Fibroblast of the aortic adventitia (primary cell): ENCODE data around the genes EMSY and ACER3.

DNA sequence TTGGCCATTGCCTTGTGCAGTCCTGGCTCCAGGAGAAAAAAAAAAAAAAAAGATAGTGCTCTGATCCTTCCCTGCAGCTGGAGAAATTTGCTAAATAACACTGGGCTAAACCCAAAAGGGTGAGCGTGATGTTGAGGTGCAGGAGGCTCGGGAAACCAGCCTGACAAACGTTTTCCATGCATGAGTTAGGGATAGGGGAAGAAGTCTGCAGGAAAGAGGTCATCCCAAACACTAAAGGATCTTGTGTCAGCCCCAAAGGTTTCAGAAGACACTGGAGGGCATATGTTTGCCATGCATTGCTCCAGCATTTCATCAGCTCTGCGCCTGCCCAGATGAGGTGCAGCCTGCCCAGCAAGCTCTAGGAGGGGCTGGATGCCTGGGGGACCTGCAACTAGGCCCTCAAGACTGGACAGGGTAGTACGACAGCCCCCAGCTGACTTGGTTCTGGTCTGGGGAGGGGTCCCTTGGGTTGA lies 23.2 kb downstream of the TPBGL start:
- CAGE, long polyA plus RNA: no peak

- CAGE, long polyA plus RNA: no peak
Measured at GRCh38 chr11:75301472-75302345, 49.8 kb downstream of the ARRB1 start.

GRCh38 chr11:75311269-75312534 lies 39.8 kb downstream of the ARRB1 start:
- CAGE, long polyA plus RNA: no peak

GRCh38 chr11:75349417-75350138 lies 1.9 kb downstream of the ARRB1 start:
- CAGE, long polyA plus RNA: no peak

DNA sequence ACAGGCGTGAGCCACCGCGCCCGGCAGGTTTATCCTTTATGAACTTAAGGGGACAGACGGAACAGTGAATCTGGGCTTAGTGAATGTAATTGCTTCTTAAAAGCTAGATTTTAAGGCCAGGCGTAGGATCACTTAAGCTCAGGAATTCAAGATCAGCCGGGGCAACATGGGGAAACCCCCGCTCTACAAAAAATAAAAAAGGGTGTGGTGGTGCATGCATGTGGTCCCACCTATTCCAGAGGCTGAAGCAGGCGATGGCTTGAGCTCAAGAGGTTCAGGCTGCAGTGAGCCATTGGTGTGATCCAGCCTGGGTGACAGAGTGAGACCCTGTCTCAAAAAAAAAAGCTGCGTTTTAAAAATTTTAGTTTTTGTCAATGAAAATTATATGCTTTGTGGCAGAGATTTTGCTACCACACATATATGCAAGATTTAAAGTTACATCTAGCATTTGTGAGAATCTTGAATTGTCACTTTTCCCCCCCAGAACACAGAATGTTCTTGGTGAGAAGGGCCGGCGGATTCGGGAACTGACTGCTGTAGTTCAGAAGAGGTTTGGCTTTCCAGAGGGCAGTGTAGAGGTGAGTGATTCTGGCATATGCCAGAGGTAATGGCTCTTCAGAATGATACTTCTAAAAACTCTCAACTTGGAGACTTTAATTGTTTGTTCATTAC lies 2.0 kb downstream of the RPS3 start:
- CAGE, long polyA plus RNA: no peak

DNA sequence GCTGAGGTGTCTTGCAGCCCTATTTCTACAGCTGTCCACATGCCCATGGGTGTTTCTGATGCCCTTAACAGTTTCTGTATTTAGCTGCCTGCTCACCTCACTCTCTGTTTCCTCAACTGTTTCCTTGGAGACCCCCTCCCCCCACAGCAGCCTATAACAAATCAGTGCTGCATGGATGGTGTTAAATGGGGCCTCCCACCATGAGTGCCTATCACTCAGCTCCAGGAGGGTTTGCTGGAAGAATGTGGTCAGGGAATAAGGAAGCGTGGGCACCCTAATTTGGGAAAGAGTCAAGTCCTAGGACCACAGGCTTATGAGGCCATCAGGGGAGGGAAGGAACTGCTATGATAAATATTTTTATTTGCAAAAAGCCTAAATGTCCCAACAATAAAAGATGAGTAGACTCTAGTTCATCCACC lies 8.6 kb downstream of the KLHL35 start:
- CAGE, long polyA plus RNA: no peak

GRCh38 chr11:75534290-75535025 lies 8.7 kb upstream of the GDPD5 start:
- CAGE, long polyA plus RNA: no peak

DNA sequence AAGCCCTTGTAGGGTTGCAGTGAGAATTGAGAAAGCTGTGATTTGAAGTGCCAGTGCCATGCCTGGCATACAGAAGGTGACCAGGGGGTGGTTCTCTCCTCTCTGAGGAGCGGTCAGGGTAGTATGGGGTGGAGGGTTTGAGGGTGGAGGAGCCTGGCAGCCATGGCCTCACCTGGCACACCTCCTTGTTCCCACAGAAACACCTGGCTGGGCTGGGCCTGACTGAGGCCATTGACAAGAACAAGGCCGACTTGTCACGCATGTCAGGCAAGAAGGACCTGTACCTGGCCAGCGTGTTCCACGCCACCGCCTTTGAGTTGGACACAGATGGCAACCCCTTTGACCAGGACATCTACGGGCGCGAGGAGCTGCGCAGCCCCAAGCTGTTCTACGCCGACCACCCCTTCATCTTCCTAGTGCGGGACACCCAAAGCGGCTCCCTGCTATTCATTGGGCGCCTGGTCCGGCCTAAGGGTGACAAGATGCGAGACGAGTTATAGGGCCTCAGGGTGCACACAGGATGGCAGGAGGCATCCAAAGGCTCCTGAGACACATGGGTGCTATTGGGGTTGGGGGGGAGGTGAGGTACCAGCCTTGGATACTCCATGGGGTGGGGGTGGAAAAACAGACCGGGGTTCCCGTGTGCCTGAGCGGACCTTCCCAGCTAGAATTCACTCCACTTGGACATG lies 9.7 kb downstream of the SERPINH1 start:
- CAGE, long polyA plus RNA: no peak

DNA sequence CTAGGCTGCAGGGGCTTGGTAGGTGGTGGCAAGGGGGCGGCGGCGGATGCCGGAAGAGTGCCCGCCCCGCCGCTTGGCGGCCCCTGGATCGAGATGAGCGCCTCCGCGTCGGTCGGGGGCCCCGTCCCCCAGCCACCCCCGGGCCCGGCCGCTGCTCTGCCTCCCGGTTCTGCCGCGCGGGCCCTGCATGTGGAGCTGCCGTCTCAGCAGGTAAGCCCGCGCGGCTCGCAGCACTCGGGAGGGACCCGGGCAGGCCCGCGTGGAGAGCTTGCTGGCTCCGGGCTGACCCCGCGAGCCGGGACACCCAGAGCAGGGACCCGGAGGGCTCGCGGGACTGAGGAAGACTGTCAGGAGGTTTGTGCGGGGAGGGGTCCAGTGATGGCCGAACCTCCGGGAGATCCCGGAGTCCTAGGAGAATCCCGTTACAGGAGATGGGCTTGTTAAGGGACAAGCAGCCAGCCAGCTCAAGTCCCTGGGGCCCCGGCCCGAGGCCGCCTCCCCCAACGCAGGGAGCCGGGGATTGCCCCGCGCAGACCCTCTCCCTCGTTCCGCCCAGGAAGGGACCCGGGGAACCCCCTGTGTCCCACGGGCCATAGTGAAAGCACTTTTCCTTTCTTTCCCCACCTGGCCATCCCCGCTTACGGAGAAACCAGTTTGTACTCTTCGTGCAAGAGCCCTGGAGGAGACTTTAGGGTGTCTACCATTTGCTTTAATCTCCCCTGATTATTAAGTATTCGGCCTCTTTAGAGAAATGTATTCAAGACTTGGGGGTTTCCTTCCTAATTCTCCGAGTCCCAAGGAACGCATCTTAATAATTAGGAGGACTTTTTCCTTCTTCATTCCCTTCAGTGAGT lies 532 bp downstream of the UVRAG start:
- CAGE, long polyA plus RNA: no peak

- CAGE, long polyA plus RNA: no peak
Measured at GRCh38 chr11:76288125-76288738, 81.9 kb upstream of the WNT11 start.

DNA sequence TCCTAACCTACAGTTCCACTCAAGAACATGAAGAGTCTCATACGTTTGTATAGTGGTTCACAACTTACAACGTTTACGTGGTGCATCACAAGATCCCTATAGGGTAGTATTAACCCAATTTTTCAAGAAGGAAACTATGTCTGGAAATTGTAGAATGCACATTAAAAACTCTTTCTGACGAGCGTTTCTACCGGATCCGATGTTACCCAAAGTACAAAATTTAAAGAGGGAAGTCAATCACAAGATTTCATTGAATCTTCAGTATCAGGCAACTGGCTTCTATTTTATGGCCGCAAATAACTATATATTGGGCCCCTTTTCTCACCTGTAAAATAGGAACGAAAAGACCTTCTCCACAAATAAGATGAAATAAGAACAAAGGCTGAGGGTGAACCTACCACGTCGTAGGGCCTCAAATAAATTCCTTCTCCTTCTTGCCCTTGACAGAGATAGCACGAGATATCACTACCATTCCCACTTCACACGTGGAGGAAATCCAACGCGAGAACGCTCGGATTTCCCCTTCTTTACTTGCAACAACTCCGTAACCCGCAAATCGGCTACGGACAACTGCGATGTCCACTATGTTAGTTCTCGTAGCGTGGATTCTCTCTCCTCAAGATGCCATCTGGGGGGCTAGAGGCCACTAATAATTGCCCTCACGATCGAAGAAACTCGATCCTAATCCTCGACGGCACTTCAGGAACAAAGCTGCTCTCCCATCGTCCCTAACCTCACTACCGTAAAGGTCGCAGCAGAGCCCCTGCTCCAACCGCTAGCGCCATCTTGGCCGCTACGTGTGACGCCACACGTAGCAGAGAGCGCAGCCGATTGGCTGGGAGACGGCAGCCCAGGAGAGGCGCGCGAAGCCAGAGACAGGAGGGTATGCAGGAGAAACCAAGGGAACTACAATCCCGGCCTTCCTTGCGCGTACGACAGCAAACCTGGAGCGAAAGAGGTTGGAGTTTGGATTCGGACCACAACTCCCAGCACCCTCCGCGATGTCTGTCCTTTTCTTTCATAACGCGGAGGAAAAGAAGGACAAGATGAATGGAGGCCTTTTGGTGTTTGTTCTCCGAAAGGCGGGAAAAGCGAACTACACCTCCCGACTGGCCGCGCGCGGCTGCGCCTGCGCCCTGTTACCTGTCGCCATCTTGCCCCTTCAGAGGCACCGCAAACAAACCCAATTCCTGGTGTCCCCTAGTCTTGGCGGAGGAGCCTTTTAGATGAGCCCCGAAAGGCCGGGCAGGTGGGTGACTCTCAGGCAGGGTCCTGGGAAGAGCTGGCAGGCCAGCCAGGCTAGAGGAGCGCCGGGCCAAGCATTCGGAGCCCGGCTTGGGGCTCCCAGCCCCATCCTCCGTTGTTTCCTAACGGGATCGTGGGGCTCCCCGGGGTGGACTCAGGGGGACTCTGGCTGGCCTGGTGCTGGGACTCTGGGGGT lies at the start of gene EMSY:
EMSY (plus strand) TSS at position 1,139 of the 1,441 bp plus-strand sequence.
- CAGE, long polyA plus RNA: no peak

DNA sequence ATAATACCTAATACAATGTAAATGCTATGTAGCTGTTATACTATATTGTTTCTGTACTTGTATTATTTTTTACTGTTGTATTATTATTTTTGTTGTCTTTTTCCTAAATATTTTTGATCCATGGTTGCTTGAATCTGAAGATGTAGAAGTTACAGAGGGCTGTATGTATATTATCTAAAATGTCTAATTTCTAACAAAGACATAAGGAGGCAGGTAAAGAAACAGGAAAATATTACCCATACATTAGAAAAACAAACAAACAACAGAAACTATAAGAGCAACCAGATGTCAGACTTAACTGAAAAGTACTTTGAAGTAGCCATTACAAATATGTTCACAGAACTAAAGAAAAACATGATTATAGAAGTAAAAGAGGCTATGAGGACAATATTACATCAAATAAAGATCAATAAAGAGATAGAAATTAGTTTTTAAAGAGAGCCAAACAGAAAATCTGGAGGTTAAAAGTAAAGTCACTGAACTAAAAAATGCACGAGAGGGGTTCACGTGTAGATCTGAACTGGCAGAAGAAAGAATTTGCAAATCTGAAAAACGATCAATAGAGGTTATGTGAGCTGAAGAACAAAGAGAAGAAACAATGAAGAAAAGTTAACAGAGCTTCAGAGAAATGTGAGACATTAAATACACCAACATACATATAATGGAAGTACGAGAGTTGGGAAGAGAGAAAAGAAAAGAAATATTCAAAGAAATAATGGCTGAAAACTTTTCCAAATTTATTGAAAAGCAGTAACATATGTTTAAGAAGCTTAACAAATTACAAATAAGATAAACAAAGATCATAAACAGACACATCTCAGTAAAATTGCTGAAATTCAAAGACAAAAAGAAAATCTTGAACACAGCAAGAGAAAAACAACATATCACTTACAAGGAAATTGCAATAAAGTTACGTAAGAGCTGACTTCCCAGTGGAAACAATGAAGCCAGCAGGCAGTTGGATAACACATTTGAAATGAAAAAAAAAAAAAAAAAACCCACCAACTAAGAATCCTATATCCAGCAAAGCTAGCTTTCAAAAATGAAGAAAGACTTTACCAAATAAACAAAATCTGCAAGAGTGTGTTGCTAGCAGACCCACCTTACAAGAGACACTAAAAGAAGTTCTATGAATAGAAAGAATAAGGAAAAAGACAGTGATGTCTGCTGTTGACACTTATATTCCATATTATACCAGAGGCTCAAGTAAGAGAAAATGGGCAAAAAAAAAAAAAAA lies 56.7 kb downstream of the EMSY start:
- CAGE, long polyA plus RNA: no peak

DNA sequence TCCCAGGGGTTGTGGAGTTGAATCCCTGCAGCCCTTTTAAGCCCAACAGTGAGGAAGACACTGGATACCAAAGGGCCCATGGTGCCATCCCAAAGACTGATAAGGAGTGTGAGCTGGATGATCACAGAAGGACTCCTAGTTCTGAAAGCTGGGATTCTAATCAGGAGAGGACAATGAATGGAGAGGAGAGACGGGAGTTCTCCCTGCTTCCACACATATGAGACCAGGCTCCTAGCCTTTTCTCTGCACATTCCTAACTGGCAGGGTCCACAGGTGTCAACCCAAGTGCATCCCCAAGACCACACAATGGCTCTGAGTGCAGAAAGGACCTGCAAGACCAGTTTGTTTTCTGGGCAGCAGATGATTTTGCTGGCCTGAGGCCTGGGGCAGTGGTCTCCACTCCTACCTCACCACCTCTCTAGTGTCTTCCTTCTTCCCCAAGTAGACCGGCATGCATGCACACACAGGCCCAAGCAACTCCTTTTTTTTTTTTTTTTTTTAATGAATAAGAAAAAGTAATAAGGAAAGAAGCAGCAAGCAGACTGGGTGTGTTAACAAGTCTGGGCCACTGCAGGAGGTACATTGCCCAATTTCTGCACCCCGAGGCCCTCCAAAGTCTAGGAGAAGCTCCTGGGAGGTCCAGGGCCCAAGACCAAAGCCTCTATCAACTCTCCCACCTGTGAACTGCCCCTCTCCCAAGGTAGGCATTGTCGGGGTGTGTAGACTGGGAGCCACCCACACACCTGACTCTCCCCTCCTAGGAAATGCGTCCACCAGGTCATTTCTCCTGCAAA lies 1.2 kb upstream of the TSKU start:
- CAGE, long polyA plus RNA: no peak

- CAGE, long polyA plus RNA: no peak
Measured at GRCh38 chr11:76860288-76861649, at the start of gene ACER3. TSS of gene ACER3 (plus strand) at chr11:76860918.

- CAGE, long polyA plus RNA: no peak
Measured at GRCh38 chr11:77027243-77027675, 6.9 kb upstream of the B3GNT6 start.

- CAGE, long polyA plus RNA: no peak
Measured at GRCh38 chr11:77027687-77028287, 6.4 kb upstream of the B3GNT6 start.

GRCh38 chr11:77035005-77036053 lies 1.1 kb downstream of the B3GNT6 start:
- CAGE, long polyA plus RNA: no peak

DNA sequence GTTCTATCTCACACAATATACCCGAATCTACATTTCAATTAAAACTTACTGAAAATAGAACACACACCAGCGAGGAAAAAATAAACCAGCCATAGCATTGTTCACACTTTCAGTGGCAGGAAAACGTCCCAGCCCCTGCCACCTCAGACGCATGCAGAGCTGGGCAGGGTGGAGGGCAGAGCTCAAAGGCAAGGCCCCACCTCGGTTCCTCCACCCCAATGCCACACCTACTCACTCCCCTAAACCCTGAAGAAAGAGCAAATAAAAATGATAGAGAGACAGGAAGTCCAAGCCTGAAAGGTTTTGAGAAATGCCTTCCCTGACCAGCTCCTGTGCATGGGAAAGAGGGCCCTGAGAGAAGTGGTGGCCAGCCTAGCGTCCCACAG lies 14.8 kb downstream of the B3GNT6 start:
- CAGE, long polyA plus RNA: no peak

- CAGE, long polyA plus RNA: no peak
Measured at GRCh38 chr11:77071940-77072751, 5.4 kb downstream of the CAPN5 start.

- CAGE, long polyA plus RNA: no peak
Measured at GRCh38 chr11:77108506-77108750, 5.8 kb downstream of the OMP start.